Penis (tissue), 1 donor: ENCODE data around the genes RALGAPA2, CD93 and GGTLC1.

- PRO-cap = no peak
These were observed 22.2 kb downstream of the RALGAPA2 start for GRCh38 chr20:20690187-20690749.

DNA sequence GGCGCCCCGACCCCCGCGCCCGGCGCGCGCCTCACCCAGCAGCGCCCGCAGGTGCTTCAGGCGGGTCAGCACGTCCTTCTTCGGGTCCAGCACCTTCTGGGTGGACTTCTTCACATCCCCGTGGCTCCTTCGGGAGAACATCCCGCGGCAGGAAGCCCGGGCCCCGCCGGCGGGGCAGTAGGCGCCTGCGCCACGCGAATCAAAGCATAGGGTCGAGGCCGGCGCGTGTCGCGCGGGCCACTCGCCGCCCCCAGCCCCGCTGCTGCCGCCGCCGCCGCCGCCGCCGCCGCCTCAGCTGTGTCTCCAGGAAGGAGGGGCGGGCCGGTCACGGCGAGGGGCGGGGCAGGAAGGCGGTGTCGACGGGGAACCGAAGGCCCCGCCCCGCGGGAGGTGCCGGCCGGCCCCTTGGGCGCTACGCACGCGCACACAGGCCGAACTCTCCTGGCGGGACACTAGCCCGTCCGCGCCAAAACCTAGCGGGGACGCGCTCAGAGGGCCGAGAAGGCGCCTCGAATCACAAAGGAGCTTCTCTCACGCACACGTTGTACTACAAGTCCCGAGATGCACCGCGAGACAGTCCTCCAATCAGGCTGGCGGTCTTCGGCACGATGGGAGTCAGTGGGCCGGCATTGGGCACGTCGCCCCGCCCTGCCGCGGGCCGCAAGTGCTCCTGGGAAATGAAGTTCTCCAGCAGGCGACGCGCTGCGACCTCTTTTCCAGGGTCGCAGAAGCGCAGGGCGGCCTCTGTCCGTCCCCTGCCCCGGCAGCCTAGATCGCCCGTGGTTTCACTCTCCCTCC is at the start of gene RALGAPA2:
Gene RALGAPA2, minus strand, starts transcription at position 305 of the 798 bp plus-strand sequence.
- PRO-cap = unidirectional peak, minus-strand start at position 293 of the sequence; unidirectional peak, plus-strand start at position 690 of the sequence

DNA sequence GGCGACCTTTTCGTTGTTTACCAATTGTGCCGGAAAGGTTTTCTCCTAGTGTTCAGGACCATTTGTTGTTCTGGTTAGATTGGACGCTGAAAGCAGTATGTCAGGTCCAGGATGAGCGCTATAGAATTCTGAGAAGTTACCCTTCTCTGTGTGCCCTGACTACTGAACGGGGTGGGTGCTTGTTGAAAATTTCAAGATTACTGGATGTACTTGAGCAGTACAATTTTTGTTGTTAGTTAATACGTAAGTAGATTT is 721 bp downstream of the XRN2 start:
- PRO-cap = no peak

DNA sequence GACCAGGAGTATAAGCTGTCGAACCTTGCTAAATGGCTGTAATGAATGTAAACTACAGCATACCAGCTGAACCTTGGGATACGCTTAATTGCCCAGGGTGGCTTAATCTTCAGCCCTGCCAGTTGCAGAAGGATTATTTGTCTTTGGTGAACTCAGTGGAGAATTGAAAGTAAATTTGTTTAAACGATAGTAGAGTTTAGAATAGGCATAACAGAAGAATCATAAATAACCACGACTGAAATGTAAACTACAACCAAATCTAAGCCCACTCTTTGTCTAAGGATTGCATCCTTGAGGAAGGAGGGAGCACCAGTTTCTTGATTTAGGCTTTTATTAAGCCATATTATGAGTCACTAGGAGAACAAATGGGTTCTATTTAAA is 40.9 kb downstream of the NKX2-2 start:
- PRO-cap = no peak

DNA sequence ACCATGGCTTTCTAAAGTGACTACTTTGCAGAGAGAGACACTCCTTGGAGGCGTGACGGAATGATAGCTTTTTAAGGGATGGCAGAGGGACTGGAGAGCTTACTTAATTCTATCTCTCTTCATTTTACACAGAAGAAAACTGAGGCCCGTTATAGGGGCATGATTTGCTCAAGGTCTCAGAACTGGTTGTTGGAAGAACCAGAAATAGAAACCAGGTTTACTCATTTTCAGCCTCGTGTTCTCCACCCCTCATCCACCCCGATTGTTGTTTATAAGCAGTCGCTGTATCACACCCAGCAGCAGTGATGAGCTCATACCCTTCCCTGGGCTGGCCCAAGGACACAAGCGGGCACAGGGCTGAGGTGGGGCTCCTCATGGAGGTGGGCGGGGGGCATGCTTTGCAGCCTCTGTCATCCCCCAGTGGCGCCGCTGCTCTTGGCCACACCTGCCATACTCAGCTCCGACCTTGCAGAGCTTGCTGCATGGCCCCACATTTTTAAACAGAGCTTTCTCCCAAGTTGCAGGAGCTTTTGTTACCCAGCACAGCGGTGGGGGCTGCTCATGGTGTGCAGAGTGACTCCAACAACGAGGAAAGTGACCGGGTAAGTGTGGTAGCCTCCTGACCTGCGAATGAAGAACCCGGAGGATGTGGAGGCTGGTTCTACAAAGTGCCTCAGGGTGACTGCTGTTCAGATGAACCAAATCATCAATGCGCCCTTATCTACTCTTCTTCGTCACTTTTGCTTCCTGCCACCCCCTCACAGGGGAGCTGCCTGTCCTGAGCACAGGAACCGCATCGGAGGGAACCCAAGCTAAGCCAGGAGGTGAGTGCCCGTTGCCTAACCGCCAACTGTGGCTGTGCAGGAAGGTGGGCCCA is 43.5 kb upstream of the NKX2-2 start:
- PRO-cap = no peak

- PRO-cap = no peak
These were observed 62.4 kb downstream of the PAX1 start for GRCh38 chr20:21767712-21768325.

DNA sequence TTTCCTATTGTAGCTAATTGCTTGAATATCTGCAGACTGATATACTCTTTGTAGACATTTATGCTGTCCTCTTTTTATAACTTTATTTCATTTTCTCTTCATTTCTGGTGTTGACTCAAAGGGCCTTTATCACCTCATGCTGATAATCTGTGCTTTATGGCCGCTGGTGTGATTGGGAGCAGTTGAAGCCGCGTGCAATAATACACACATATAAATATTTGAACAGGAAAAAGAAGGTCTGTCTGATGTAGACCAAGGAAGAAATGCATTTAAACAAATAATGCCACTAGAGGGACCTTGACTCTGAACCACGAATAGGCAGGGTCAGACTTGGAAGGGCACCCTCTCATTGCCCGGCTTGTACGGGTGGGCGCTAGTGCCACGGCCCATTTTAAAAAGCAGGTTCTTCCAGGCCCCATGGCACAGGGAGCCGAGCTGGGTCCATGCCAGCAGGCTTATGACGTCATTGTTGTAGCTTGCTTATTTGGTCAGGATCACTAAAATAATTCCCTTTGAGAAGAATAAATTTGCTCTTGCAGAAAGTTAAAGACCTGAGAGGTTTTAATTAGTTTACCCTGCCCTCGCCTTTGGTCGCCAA is 94.2 kb downstream of the FOXA2 start:
- PRO-cap = no peak

GRCh38 chr20:22579622-22580338 is 4.6 kb downstream of the FOXA2 start:
- PRO-cap = no peak

GRCh38 chr20:22717329-22717903 is 133.0 kb upstream of the FOXA2 start:
- PRO-cap = no peak

DNA sequence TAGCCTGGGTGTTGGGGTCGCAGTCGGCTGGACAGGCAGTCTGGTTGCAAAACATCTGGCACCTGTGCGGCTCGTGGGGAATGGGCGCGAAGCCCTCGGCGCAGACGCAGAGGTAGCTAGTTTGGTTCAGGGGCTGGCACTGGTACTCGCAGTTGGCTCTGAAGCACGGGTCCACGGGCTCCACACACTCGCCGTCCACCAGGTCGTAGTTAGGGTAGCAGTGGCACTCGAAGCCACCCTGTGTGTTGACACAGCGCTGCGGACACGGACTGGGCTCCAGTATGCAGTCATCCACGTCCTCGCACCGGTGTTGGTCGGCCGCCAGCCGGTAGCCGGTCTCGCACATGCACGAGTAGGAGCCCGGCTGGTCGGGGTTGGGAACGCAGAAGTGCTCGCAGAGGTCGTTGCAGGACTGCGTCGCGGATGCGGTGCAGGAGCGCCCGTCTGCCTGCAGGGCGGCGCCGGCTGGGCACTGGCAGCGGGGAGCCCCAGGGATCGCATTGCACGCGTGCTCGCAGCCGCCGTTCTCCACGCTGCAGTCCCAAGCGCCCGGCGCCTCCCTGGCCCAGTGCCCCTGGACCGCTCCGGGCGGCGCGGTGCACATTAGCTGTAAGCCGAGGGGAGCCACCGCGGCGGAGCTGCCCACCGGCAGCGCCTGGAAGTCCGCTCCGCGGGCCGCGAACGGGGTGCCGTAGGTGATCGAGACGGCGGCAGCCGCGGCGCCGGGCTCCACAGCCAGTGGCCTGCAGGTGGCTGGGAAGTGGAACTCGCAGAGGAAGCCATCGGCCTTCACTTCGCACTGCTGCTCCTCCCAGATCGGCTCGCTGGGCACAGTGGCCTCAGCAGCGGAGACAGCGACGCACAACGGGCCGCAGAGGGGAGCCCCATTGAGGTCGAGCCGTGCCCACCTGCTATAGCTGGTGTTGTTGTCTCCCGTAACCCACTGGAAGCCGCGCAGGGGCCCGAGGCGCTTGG is 950 bp downstream of the THBD start:
- PRO-cap = bidirectional peak, plus-strand start at position 472 of the sequence, minus-strand start at position 390 of the sequence

DNA sequence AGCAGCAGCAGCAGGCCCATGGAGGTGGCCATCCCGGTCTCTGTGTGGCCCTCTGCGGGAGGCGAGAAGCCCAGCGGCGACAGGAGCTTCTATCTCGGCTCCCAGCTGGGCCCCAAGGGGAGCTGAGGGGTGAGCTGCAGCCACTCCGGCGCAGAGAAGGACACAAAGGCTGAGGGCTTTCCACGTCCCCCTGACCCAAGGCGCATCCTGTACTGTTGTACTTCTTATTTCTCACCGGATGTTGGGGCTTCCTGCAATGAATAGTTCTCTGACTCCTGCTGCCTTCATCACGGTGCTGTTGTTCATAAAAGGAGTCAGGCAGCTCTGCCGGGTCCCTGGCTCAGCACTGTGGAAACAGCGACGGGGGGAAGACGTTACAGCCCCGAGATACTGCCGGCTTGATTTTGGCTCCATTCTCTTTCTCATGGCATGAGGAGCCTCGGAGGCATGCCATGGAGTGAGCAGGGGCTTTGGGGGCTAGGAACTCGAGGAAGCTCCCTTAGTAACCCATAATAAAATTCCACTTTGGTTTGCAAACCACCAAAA is at the start of gene CD93:
Gene CD93, minus strand, starts transcription at position 164 of the 546 bp plus-strand sequence.
- PRO-cap = bidirectional peak, plus-strand start at position 346 of the sequence, minus-strand start at position 197 of the sequence

DNA sequence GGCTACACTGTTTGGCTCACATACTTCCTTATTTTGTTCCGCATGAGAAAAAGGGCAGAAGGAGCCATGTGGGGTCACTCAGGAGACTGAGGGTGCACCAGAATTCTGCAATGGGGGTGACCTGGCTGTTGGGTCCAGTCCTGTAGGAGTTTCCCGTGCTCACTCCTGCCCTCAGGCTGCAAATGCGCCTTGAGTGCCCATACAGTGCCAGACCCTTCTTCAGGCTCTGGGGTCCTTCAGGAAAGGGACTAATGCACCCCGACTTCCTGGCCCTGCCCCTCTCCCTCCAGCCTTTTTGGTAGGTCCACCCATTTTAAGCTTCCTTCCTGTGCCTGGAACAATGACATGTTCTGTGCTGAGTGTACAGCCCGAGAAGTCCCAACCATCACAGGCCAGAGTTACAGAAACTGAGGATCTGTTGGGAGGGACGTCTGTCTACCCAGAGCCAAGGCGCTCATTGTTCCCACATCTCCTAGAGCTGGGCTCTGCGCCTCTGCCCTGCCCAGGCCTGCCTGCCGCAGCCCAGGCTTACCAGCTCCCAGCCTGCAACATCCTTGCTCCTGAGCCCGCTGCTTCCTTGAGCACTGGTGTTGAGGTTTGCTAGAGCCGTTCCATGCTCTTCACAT is 33.5 kb upstream of the CD93 start:
- PRO-cap = no peak

DNA sequence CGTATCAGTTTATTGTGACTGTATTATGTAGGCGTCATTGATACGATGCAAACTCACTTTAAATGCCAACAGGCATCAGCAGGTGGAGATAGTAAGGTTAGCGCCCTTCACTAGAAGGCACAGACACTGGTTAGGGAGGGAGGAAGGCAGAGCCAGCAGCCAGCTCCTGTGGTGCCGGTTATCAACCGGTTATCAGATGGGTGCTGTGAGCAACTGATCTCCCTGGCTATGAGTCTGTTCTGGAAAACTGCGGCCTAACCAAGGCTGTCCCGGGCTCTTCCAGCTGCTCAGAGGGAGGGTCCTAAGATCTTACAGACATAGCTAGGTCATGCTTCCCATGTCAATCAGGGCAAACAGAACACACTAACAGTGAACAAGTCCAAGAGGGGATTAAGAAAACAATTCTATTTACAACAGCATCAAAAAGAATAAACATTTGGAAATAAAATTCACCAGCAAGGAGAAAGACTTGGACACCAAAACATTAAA is 47.5 kb upstream of the CD93 start:
- PRO-cap = no peak

DNA sequence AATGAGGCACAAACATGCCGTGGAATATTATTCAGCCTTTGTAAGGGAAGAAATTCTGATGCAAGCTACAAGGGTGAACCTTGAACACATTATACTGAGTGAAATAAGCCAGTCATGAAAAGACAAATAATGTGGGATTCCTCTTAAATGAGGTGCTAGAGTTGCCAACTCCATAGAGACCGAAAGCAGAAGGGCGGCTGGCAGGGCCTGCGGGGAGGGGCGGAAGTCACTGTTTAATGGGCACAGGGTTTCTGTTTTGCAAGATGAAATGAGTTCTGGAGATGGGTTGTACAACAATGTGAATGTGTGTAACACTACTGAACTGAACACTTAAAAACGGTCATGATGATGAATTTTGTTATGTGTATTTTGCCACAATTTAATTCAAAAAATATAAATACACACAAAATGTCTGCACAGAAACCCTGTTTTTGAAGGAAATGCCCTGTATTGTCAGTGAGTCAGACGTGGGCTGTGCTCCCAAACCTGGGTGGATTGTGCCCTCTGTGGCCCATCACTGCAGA is 49.6 kb upstream of the CD93 start:
- PRO-cap = no peak

GRCh38 chr20:23140555-23140865 is 54.4 kb upstream of the CD93 start:
- PRO-cap = no peak

GRCh38 chr20:23154991-23155668 is 69.0 kb upstream of the CD93 start:
- PRO-cap = no peak

- PRO-cap = no peak
These were observed 125.2 kb upstream of the NXT1 start for GRCh38 chr20:23225116-23225965.

- PRO-cap = no peak
These were observed 18.7 kb upstream of the NXT1 start for GRCh38 chr20:23331952-23332234.

- PRO-cap = no peak
These were observed 20.2 kb downstream of the NAPB start for GRCh38 chr20:23400832-23401833.

- PRO-cap = no peak
These were observed at the start of gene GGTLC1 for GRCh38 chr20:23988567-23988888. Gene GGTLC1 (minus strand): TSS chr20:23988779.